Pericardium fibroblast (primary cell): ENCODE data around the gene SRD5A1.

DNA sequence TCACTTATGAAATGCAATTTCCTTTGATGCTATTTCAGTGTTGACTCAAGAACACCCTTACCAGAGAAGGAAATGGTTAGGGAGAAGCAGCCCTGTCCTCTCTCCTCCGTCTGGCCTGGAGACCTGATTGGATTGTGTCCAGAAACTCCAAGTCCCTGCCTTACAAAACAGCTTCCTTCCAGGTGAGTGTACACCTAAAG lies 116.6 kb downstream of the MED10 start:
- RAMPAGE, long total RNA = no peak

- RAMPAGE, long total RNA = no peak
Measured at GRCh38 chr5:6449042-6449679, 502 bp downstream of the UBE2QL1 start.

DNA sequence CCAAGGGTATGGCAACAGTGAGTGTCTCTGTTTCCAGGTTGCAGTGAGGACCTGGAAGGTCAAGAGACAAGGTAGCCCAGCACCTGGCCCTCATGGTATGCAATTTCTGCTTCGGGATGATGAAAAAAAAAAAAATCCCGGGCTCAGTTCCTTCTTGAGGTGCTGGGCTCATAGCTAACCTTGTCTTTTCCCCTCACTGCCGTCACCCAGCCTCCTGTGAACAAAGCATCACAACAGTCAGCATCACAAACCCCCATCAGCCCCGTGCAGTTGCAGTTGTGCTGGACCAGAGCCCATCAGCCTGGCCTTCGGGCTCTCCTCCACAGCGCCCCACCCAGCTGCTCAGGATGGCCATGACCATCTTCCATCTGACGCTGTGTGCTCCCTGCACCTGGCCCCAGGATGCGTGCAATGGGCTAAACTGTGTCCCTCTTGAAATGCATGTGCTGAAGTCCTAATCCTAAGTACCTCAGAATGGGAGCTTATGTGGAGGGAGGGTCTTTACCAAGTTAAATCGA lies 48.2 kb downstream of the NSUN2 start:
- RAMPAGE, long total RNA = no peak

- RAMPAGE, long total RNA = no peak
Measured at GRCh38 chr5:6592539-6593016, 40.3 kb downstream of the NSUN2 start.

- RAMPAGE, long total RNA = no peak
Measured at GRCh38 chr5:6633185-6633974, at the start of gene SRD5A1. SRD5A1 (plus strand) TSS chr5:6633440.

GRCh38 chr5:6634932-6635407 lies 1.7 kb downstream of the SRD5A1 start:
- RAMPAGE, long total RNA = no peak

- RAMPAGE, long total RNA = no peak
Measured at GRCh38 chr5:6711664-6711935, 1.6 kb upstream of the TENT4A start.

GRCh38 chr5:6754527-6755354 lies 41.5 kb downstream of the TENT4A start:
- RAMPAGE, long total RNA = no peak

DNA sequence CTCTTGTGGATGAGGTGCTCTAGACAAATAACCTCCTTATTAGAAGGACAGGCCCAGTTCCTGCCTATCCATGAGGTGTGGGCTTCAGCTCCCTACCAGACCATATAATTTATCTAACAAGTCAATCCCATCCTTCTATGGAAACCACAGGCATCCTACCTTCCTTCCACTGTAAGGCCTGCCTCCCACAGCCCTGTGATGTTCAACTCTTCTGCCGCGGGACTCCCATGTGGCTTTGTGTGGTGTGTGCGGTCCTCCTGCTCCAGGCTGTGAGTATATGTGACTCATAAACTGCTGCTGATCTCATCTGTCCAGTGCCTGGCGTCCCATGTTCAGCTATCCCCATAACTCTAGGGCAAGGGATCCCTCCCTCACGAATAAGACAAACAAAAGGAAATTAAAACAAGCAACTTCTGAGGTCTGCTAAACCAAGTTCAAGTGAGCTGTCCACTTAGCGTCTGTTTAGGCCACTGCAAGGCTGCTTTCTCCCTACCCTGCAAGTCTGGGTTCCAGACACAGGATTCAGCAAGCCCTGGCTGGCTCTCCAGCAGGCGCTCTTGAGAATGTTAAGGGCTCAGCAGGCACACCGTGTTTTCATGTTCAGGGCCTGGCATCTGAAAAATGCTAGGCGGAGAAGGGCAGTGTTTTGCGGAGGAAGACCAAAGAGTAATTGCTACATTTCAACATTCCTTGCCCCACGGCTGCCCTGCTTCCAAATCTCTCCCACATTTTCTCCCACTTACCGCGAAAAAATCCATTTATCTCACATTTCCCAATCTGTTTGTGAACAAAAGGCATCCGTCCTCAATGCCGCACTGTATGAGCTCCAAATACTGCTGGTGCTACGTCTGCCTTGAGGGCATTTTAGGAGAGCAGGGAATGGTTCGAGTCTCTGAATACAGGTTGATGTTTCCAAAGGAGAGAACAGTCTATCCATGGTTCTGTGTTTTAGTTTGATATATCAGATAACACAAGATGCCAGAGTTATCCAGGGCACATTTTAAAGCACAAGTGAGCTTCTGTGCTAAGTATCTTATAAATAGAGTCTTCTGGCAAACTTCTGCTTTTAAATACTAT lies 280.3 kb downstream of the SEMA5A start:
- RAMPAGE, long total RNA = no peak

GRCh38 chr5:9337977-9338381 lies 207.9 kb downstream of the SEMA5A start:
- RAMPAGE, long total RNA = no peak

DNA sequence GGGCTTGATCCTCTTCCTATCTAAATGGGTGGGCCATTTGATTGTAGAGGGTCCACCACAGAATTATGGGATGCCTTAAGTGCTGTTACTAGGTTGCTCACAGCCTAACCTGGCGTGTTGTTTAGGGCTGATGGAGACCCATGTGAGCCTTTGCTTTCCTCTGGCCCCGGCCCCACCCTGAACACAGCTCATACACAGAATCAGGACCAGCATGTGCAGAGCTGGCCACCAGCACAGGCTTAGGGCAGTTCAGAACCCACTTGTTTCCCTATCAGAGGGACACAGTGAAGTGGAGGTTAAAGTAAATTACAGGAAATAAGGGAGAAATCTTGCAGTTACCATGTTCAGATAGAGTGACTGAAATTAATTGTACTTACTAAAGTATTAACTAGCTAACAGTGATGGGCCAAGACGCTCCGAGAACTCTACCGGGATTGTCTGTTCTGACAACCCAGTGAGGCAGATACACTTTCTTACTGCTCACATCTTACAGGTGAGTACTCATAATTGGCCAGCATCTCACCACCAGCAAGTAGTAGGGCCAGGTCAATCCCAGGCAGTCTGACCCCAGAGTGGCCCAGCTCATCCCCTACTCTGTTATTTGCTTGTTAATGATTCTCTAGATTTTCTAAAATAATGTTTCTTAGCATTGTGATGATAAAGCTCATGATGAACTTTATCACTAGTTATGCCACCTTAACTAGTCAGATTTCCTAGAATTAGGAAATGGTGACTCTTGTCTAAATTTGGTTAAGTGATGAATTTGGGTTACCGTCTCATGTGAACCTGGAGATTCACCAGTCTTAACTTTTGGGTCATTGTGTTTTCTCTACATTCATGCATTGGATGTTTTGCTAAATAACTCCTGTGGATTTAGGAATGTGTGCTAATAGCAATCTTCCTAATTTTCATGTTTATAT lies 15.4 kb downstream of the CCT5 start:
- RAMPAGE, long total RNA = no peak

- RAMPAGE, long total RNA = no peak
Measured at GRCh38 chr5:10303459-10304242, 4.1 kb downstream of the CMBL start.

GRCh38 chr5:10310037-10310826 lies 2.5 kb upstream of the CMBL start:
- RAMPAGE, long total RNA = no peak

DNA sequence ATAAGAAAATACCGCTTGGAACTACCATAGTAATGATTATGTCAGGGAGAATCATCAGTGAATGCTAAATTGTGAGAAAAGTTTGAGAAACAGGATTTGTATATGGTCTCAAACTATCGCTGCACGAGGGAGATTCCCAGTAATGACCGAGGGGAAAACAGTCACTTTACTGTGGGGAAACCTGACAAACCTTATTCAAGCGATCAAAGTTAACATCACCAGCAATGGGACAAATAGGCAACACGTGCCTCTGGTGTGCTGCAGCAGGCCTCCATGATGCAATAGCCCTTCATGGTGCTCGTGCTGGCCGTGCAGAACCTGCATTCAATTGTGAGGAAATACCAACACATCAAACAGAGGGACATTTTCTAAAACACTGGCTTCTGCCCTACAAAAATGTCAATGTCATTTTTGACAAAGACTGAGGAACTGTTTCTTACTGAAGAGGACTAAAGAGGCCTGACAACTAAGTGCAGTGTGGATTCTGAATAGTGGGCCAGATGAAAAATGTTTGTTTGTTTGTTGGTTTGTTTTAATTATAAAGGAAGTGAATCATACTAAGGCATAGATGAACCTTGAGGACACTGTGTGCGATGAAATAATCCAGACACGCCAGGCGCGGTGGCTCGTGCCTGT lies 17.7 kb upstream of the MARCHF6 start:
- RAMPAGE, long total RNA = no peak

GRCh38 chr5:10353412-10353529 lies 224 bp upstream of the MARCHF6 start:
- RAMPAGE, long total RNA = no peak

DNA sequence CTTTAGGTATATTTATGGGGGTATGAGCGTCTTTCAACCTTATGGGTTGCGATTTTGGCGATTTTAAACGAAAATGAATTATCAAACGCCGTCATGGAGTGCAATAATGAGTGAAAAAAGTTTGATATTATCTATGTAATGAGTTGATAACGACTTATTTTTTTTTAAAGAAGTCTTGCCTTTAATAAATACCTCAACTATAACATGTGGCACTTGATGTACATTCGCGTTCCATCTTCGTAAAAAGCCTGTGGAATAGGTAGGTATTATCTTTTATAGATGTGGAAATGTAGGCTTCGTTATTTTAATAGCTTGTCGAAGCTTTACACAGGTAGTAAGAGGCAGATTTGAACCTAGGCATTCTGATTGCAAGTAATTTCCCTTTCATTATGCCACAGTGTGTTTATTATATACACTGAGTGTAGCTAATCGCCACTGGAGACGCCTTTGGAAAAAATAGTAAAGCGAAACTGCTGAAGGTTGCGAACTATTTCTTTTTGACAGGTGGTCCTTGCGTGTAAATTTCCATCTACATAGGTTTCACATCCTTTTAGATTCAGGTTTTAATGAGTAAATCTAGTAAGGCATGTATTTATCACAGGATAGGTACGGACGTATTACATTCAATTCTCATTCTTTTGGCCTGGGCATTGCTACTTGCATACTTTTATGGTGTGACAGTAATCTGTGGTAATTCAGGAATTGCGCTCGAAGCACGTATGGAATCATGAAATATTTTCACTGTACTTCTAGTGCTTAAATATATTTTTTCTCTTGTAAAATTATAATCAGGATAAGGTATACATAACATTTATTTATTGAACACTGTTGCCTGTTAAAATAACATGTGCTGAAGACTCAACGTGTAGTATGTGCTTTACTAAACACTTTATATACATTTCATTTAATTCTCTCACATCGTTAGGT lies 1.6 kb downstream of the MARCHF6 start:
- RAMPAGE, long total RNA = no peak

DNA sequence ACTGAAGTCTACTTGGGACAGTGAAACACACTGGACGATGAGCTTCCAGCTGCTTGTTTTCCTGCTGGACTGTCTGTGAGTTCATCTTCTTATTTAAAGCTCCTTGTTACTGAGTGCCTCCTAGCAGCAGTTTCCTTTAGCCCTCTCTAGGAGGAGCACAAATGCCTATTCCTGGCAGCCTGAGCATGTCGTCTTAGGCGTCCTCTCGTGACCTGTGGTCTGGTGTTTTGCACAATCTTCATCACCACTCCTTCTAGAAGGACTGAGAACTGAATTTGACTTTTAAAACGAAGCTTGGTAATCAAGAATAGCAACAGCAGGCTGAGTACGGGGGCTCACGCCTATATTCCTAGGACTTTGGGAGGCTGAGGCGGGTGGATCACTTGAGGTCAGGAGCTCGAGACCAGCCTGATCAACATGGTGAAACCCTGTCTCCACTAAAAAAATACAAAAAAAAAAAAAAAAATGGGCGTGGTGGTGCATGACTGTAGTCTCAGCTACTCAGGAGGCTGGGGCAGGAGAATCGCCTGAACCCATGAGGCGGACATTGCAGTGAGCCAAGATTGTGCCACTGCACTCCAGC lies 44.0 kb downstream of the ANKRD33B start:
- RAMPAGE, long total RNA = no peak

DNA sequence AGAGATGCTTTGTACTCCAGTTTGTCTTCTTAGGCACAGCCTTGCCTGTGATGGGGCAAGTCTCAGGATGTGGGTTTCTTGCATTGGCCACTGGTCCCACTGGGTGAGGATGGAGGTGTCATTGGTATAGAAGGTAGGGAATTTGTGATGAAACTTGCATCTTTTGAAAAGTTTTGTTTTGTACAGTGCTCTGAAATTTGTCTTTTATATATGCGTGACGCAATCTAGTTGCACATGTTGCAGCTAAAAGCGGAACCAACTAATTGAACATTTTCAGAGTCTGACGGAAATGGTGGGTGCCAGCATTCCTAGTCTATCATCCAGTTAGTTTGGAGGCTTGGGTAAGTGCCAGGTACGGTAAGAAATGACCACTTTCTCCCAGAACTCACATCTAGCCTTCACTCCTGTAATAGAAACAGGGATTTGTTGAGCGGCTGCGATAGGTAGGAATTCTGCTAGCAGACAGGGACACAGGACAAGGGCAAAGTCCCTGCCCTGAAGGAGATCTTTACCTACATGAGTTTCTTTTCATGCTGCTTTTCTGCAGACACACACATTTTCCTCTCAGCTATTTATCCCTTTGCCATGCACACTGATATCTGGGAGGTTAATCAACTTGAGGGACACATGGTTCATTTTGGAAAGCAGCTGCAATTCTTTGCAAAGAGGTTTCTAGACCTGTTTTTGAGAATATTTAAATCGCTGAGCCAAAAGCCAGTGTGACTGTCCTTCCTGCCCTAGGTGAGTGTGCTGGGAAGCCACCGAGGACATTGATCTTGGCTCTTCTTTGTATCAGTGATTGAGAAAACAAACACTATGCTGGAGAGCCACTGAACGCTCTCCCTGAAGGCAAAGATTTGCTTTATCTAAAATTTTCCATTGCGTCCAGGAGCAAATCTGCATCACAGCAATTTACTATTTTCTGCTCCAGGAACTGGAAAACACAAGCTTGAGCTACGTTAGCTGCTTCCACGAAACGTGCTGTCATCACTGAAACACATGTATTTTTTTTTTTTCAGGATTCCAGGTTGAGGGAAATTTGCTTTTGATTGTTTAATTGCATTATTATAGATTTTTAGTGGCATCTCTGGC lies 89.7 kb downstream of the DAP start:
- RAMPAGE, long total RNA = no peak

- RAMPAGE, long total RNA = no peak
Measured at GRCh38 chr5:10724682-10725722, 36.0 kb downstream of the DAP start.

DNA sequence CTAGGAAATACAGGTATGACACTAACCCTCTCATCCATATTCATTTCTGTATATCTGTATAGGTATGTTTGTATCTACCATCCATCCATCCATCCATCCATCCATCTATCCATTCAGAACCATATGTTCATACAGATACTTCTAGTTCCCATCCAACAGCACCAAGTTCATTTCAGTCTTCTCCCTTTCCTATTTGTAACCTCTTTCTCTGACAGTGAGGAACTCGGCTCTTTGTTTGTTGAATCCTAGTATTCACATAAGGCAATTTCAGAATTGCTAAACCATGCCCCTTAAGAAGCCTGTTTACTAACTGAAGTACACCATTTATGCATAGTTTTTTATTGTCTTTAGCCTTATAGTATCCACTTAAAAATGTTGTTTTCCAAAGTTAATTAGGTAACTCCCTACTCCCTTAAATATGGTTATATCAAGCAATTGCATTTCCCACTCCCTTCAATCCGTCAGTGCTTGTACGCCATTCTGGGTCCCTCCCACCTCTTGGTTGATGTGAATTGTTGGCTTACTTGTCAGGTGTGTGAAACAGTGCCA lies 18.1 kb downstream of the DAP start:
- RAMPAGE, long total RNA = no peak